Fibroblast of villous mesenchyme (primary cell): ENCODE data around the genes ACTN1, SRSF5 and TTC9.

GRCh38 chr14:68896129-68896638 lies 82.9 kb downstream of the ACTN1 start:
- CAGE, long polyA plus RNA: no peak

DNA sequence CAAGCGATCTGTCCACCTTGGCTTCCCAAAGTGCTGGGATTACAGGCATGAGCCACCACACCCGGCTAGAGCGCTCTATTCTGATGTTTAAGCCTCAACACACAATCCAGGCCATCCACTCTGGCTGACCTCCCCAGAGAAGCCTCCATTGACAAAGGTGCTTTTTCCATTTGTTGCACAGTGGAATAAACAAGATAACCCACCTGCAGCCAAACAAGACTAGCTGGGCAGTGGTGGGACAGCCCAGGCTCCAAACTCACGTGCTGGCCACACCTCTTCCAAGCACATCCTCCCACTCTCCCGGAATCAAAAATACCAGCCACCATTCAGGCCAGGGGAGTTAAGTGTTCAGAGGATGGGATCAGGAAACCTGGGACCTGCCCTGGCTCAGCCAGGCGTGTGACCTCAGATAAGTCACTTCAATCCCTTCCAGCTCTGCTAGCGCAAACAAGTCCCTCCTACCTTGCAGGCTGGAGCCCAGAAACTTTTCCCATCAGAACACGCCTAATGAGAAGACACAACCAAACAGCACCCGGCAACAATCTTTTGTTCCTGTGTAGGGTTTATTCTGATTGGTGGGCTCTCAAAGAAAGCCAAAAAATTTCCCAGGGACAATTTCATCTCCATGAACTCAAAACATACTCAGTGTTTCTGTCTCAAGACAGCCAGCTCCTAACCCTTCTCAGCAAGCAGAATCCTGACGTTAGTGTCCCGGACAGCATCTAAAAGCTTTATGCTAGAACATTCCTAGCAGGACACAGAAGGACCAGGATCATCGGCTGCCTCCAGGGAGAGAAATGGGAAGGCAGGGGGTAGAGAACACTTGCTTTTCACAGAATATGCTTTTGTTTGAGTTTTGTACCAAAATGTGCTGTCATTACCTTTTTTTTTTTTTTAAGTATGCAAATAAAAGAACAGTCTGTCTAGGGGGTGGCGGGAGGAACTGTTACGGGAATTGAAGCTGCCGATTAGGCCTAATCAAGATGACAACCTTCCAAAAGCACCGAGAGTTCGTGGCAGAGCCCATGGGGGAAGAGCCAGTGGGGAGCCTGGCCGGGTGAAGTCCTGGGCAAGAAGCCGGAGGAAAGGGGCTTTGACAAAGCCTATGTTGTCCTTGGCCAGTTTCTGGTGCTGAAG lies 43.1 kb downstream of the ACTN1 start:
- CAGE, long polyA plus RNA: no peak

GRCh38 chr14:68965252-68965952 lies 13.7 kb downstream of the ACTN1 start:
- CAGE, long polyA plus RNA: no peak

- CAGE, long polyA plus RNA: start-site peak on the minus strand at chr14:68979112-68979308, 7,966 and 6,475 reads in 2 replicates
These were observed at the start of gene ACTN1 for GRCh38 chr14:68978975-68979415. Gene ACTN1, minus strand, starts transcription at chr14:68979302.

GRCh38 chr14:69002057-69002497 lies 23.0 kb upstream of the ACTN1 start:
- CAGE, long polyA plus RNA: no peak

DNA sequence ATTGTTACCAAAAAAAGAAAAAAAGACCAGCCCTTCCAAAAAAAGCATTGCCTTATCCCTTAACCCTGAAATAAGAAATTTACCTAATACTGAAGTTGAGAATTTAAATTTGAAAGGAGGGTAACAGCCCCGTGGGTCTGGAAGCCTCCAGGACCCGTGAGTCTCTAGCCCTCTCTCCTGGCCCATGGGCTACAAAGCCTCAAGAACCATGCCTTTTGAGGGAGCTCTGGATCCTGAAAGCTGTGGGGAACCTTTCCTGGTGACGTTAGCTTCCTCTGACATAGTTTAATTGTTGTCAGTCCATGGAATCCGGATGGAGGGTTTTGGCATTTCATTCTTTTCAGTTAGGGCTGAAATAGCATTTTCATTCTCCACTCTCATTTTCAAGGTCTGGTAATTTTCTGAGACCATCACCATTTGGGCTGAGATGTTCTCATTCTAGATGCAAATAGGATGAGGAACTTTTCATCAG lies 55.8 kb upstream of the ACTN1 start:
- CAGE, long polyA plus RNA: no peak

GRCh38 chr14:69356831-69357635 lies 41.1 kb downstream of the ERH start:
- CAGE, long polyA plus RNA: no peak

DNA sequence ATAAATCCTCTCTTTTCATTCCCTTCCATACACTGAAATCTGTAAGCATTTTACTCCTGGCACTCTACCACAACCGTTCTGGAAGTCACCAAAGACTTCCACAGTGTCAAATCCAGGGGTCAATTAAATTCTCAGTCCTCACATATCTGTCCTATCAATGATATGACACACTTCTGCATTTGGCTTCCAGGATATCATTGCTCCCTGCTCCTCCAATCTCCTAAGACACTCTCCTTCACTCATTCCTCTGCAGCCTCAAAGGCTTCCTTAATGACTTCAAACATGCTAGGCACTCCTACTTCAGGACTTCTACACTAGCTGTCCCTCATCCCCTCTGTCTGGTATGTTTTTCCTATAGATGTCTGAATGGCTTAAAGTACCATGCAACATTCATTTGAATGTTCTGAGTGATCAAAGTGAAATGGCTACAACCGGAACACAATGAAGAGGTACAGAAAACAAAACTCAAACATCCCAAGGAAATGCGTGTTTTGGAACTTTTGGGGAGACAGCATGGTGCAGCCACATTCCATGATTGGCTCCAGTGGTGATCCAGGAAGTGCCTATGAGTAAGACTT lies 12.3 kb downstream of the ERH start:
- CAGE, long polyA plus RNA: no peak

DNA sequence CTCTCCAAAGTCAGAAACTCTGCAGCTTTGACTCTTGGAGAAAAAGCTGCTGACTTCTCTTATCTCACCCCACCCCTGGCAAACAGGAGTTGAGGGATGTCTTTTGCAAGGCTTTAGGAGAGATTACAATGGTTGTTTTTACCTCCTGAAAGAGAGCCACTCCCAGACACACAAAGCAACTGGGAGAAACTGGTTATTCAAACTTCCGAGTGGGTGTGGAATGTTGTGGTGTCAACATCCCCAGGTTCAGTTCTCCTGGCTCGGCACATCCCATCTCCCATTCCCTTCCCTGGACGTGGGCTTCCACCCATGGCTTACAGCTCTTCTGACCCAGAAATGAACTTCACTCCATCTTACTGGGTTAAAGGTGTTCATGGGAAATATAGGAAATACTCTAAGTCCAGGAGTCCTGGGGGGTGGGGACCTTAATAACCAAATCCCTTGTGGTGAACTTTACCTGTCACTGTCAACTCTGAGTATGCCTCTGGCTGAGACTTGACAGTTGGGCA lies 42.0 kb downstream of the CCDC177 start:
- CAGE, long polyA plus RNA: no peak

DNA sequence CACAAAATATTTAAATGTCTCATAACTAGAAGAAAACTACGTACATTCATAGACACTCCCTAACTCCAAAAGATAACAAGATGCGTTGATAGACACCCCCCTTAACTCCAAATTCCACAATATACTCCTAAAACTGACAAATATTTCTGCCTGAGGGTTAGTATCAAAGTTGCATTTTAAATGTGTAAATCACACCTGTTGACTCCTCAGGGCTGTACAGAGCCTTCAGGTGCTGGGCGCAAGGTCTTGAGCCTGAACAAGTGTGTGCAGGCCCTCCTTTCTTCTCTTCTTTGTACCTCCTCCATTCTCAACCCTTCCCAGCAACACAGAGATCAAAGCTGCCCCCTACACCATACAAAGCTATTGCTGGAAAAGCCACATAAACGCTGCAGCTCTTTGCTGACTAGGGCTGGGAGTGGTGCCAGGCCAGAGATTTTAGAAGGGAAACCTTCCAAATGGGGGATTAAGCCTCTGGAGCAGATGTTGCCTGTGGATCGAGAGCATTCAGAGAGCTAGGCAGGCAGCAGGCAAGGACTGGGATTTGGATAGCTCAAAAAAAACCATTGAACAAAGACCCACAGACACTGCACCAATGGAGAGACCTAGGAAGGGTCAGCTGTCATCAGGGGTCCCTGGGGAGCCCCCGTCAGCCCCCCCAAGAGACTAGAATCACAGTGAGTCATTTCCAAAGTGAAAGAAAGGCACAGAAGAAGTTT lies 18.4 kb upstream of the CCDC177 start:
- CAGE, long polyA plus RNA: no peak

DNA sequence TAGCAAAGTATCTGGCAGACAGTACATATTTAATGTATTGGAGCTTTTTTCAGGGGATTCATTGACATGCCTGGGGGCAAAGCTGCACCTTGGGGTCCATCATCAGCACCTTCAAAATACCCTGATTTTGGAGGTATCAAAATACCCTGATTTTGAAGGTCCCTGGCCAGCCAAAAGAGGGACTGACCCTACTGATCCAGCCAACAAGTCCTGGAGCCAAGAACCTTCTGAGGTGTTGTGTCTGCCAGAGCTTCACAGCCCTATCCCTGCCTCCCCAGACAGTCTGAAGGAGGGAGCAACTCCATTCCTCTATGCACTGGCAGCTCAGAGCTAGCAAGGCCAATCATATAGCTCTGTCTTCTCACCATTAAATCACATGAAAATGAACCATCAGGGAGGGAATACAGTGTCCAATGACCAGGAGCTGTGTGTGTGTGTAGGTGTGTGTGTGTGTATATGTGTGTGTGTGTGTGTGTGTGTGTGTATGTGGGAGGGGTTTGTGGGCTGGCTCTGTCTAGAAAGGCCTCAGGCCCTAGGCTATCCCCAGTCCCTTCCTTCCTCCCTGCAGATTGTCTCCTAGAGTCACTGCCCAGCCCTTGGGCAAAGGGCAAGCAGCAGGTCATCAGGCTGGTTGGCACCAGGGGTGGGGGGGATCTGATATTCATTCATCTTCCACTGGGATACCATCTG lies 5.8 kb upstream of the SUSD6 start:
- CAGE, long polyA plus RNA: no peak

GRCh38 chr14:69625293-69626237 lies 14.2 kb downstream of the SUSD6 start:
- CAGE, long polyA plus RNA: no peak

- CAGE, long polyA plus RNA: no peak
These were observed 26.0 kb downstream of the SUSD6 start for GRCh38 chr14:69637353-69637788.

DNA sequence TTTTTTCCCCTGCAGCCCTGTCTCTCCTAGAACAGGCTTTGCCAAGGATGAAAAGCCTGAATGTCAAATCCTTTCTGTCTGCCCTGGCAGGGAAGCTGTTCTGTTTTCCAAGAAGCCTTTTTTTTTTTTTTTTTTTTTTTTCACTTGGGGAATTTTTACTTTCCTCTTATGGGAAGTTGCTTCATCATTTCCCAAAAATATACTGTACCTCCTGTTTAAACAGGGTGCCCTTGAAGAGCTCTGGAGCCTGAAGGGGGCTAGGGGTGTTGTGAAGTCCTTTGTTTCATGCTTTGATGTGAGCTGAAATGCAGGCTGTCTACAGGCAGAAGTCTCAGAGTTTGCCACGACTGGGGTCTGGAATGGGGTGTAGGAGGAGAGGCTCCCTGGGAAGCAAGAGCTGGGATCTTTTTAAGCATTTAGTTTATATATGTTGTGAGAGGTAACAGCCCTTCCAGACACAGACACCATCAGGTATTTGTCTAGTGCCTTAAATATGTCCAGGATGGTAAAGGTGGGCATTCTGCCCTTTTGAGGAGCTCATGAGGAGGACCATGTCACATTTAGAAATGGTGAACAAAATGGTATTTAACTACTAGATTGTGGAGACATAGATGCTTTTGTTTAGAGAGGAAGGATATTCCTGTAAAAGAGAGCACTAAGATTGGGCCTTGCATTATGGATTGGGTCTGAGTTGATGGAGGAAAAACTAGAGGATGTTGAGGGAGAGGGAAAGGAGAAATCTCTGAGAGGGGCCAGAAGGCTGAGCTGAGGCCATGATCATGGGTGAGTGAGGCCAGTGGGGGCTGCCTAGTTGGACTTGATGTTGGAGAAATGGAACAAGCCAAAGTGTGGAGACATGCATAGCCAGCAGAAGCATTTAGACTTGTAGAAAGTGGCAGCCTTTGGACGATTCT lies 71.7 kb downstream of the SUSD6 start:
- CAGE, long polyA plus RNA: no peak

DNA sequence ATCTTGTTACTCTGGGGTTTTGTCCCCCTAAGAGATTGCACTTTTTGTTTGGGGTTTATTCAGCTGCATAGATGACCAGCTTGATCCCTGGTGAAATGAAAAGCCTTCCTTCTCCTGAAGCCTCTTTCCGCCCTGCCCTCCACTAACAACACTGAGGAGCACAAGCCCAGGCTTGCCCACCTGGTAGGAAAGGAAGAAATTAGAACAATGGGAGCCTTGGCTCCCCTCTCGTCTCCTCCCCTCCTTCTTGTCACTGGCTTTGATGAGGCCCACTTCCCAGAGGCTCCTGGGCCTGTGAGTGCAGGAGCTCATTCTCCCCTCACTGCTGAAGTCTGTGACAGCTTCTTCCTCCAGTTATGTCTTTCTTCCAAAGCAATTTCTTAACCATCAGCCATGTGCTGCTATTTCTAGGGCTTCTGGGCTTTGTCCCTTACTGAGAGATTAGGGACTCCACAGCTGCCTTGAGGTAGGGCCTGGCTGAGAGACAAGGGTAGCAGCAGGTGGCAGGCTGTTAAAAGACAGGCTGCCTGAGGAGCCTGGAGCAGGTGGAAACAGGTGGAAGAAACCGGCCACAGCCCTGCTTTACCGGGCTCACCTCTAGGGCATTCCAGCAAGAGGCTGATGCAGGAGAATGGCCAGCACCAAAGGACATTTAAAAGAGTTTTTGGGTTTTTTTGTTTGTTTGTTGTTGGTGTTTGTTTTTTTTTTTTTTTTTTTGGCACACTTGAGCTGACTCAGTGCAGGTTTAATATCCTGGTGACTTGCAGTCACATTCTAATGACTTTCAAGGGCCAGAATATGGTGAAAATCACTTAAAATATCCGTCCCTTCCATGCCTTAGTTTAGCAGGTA lies 53.6 kb upstream of the SRSF5 start:
- CAGE, long polyA plus RNA: no peak

DNA sequence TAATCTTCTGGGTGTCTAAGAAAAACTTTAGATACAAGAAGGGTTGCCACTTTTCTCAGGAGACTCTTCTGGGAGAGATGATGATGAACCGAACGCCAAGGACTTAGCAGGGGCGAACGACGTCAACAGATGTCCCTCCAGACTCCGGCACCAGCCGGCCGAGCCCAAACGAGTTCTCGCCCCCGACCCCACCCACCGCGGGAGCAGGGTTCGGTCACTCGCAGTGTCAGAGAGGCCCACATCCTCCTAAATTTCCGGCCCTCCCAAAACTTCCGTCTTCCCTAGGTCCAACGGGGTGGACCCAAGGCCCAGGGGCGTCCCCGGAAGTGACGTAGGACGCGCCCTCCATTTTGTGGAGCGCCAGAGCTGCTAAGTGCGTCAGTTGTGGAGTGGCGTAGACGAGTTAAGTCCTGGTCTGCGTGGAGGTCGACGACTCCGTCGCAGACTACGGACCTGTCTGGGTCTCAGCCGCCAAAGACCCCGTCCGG lies at the start of gene SRSF5:
Gene SRSF5 (plus strand): TSS at position 378 of the 488 bp plus-strand sequence.
- CAGE, long polyA plus RNA: no peak

DNA sequence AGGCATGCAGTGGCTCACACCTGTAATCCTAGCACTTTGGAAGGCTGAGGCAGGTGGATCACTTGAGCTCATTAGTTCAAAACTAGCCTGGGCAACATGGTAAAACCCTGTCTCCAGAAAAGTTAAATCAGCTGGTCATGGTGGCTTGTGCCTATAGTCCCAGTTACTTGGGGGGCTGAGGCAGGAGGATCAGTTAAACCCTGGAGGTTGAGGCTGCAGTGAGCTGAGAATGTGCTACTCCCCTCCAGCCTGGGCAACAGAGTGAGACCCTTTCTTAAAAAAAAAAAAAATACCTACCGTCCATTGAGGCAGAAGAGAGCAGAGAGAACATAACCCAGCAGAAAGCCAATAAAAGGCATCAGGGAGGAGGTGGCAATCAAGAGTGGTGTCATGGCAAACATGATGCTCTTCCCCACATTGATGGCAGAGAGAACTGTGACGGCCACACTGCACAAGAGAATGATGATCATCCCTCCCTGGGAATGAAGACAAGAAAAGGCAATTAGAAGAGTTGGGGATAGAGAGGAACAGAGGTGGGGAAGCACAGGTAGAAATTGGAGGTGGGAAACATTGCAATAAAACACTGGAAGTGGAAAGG lies 12.0 kb downstream of the SRSF5 start:
- CAGE, long polyA plus RNA: no peak

GRCh38 chr14:69879602-69879961 lies 366 bp downstream of the SMOC1 start:
- CAGE, long polyA plus RNA: no peak

GRCh38 chr14:70031157-70031777 lies 152.1 kb downstream of the SMOC1 start:
- CAGE, long polyA plus RNA: no peak

GRCh38 chr14:70641610-70642747 lies at the start of gene TTC9:
Gene TTC9, plus strand, starts transcription at chr14:70641916.
- CAGE, long polyA plus RNA: no peak